AG08470 (cell line): ENCODE results near the genes STRA6, CYP1A2 and LMAN1L.

- RRBS = no CpG with 5 or more reads among the region's 2 CpGs
These were observed 72.7 kb downstream of the NPTN start for GRCh38 chr15:73560307-73561079.

GRCh38 chr15:73573488-73574099 is 59.6 kb downstream of the NPTN start:
- RRBS = no CpG with 5 or more reads among the region's 13 CpGs

DNA sequence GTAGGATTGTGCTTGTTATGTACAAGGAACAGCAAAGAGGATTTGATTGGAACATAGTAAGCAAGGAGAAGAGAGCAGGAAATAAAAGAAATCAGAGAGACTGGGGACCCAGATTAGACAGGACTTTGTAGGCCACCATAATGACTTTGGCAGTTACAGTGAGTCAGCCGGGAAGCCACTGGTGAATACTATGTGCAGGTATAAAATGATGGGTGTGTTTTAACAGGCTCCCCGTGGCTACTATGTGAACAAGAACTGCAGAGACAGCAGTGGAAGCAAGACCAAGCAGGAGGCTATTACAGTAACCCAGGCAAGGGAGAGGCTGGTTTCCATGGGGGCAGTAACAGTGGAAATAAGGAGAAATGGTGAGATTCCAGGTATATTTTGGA is 55.2 kb downstream of the NPTN start:
- RRBS = no CpG with 5 or more reads among the region's 2 CpGs

DNA sequence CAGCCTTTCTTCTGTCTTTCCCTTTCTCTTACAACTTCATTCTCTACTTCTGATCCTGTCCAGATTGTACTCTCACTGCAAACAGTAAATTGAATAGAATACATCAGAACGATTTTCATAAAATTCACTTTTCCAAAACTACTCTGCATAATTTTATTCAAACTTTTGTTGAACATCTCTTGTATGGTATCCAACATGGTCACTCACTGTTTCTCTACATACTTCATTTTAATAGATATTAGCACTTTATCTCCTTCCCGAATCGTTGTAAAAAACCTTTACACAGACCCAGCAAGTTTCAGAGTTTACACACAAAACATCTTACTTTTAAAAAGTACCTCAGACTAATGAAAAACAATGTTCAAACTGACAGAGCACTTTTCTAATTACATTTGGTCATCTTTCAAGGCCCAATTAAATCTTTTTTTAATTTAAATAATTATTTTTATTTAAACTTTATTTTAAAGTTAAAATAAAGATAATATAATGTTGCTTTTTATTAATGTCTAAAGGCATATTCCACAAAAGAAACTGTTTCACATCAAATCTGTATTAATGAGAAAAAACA is 4.8 kb downstream of the NPTN start:
- RRBS = no CpG with 5 or more reads among the region's 3 CpGs

GRCh38 chr15:73750987-73751538 is 2.1 kb downstream of the INSYN1 start:
- RRBS = no CpG with 5 or more reads among the region's 20 CpGs

DNA sequence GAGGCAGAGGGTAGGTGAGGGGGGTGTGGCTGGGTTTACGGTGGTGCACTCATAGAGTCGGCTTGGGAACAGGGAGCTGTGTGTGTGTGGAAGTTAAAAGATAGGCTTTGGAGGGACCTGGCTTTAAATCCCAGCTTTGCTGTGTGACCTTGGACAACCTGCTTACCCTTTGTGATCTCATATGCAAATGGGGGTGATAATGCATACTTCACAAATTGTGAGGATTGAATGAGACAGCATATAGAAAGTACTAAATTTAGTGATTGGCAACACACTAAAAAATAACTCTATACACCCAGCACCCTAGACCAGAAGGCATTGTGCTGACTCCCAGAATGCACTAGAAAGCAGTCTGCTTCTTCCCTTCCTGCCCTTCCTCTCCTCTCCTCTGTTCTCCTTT is 9.8 kb upstream of the ISLR2 start:
- RRBS = no CpG with 5 or more reads among the region's 2 CpGs

DNA sequence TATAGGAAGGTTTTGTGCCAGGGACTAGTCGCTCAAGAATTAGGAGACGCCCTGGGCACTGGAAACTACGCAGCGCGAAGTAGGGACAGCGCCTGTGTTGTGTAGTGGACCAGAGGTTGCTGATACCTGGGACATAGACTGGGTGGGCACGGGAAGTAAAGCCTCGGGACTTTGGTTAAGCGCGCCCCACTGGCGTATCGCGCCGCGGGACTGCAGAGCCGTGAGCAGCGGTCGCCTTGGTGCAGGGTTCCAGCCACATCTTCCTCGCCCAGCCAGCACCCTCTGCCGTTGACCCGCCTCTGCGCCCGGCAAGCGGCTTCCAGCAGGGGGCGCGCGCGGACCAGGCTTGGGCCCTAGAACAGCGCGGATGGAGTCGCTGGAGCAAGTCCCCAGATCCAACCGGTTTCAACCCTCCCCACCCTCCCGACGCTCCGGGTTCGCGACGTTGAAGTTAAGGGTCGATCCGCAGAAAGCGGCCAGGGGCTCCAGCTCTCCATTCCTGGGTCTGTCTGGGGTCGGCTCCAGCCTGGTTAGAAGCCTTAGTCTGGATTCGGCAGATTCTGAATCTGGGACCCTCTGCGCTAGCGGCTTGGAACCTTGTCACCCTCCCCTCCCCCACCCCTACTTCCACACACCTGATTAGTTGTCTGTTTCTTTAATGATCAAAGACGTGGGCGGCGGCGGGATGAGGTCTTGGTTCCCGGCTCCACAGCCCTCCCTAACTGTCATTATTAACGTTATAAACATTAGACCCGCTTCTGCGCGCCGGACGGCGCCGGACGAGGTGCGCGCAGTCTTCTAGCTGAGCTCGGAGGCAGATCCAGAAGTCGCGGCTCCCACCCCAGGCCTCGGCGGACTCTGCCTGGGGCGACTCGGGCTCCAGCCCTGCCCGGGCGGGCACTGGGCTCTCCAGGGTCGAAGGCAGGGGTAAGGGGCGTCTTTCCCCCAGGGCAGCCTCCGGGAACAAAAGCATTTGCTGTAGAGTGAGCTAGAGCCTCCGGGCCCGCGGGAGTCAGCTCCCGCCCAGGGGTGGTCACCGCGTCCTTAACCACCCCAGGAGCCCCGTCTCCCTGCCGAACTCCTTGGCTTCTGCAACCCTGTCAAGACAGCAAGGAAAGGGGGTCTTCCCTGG is 2.6 kb upstream of the ISLR2 start:
- RRBS = 1% methylated on average over 21 of the region's 81 CpGs

- RRBS = 11% methylated on average over 5 of the region's 32 CpGs
These were observed 1.4 kb downstream of the ISLR start for GRCh38 chr15:74174752-74175401.

DNA sequence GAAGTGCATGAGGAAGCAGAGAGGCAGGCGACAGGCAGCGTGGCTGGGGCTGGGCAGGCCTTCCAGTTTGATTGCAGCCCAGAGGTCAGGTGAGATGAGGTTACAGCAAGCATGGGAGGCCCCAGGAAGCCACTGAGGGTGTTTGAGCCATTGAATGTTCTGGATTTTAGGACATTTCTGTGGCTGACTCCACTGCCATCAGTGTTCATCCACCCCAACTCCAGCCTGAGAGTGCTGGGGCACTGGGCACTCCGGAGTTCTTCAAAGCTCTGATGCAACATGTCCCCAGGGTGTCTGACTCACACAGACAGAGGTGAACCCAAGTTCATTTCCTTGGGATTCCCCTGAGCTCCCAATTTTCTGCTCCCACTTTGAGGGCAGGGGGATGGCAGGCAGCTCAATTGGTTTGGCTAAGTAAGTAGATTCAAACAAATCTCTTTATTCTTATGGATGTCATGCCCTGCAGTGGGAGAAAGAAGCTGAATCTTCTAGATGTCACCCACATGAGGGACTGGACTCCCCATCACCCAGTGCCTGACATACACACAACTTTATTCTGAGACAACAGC is 2.2 kb downstream of the STRA6 start:
- RRBS = no CpG with 5 or more reads among the region's 3 CpGs

DNA sequence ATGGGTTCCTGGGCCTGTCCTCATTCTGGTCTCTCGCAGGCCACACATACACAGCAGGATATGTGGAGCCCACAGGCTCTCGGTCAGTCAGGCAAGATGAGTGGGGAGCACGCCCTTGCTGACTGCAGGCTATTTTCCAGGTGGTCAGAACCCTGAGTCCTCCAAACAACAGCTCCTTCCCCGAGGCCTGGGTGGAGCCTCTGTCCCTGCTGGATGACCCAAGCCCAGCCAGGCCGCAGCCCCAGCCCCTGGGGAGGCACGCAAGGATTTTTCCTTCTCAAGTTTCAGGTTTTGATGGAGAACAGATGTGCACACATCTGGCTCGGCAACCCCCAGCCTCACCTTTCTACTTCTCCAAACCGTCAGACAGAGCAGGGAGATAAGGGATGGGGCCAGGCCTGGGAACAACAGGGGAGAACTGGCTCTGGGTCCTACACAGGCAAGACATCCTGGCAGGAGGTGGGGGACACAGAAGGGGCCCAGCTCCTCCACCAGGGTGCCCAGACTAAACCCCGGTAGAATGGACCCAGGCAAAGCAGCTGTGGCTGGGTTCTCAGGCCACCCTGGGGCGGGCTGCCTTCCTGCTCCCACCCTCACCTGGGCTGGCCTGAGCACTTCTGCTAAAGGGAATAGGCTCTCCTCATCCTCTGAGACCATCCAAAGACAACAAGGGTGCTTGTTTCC is 1.5 kb downstream of the STRA6 start:
- RRBS = no CpG with 5 or more reads among the region's 10 CpGs

GRCh38 chr15:74202114-74203526 is at the start of gene STRA6:
TSS of gene STRA6 (minus strand) at chr15:74202787.
- RRBS = no CpG with 5 or more reads among the region's 34 CpGs

GRCh38 chr15:74228753-74229056 is 7.4 kb upstream of the CCDC33 start:
- RRBS = 27% methylated on average over 4 of the region's 13 CpGs

GRCh38 chr15:74396346-74396880 is 29.0 kb upstream of the CYP11A1 start:
- RRBS = no CpG with 5 or more reads among the region's 12 CpGs

- RRBS = no CpG with 5 or more reads among the region's 12 CpGs
These were observed 5.4 kb downstream of the CLK3 start for GRCh38 chr15:74621030-74621531.

GRCh38 chr15:74630239-74631434 is 15.0 kb downstream of the CLK3 start:
- RRBS = no CpG with 5 or more reads among the region's 9 CpGs

- RRBS = no CpG with 5 or more reads among the region's 5 CpGs
These were observed at the start of gene CYP1A2 for GRCh38 chr15:74748795-74749277. TSS of gene CYP1A2 (plus strand) at chr15:74748845.

GRCh38 chr15:74788262-74789267 is 6.7 kb downstream of the CSK start:
- RRBS = 83% methylated on average over 3 of the region's 17 CpGs

DNA sequence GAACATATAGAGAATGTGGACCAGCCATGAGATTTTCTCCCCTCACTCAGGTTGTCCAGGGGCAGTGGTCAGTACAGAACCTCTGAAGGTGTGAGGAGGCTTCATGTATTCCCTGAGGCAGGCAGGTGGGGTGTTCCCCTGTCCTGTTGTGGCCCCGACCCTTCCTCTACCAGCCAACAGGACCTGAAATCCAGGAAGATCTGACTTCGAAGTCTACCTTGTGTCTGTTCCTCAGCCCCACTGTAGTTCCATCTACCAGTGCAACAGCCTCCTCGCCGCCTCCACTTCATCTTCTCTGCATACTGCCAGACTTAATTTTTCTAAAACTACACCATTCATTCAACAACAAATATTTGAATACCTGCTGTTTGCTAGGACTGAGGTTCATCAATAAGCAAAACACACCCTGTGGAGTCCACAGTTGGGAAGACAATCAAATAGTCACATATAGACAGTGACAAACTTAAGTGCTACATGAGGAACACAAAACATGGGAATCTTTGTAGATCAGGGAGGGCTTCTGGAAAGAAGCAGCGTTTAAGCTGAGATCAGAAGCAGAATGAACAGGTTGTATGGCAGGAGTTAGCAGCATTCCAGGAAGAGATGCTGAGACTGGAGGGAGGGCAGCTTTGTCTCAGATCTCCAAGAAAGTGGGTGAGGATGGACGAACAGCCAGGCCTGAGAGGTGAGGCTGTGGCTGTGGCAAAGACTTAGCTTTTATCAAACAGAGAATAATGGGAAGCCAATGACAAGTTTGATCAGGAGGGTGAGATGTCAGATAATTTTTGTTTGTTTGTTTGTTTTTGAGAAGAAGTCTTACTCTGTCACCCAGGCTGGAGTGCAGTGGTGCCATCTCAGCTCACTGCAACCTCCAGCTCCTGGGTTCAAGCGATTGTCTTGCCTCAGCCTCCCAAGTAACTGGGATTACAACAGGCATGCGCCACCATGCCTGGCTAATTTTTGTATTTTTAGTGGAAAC is 8.5 kb upstream of the LMAN1L start:
- RRBS = no CpG with 5 or more reads among the region's 8 CpGs

DNA sequence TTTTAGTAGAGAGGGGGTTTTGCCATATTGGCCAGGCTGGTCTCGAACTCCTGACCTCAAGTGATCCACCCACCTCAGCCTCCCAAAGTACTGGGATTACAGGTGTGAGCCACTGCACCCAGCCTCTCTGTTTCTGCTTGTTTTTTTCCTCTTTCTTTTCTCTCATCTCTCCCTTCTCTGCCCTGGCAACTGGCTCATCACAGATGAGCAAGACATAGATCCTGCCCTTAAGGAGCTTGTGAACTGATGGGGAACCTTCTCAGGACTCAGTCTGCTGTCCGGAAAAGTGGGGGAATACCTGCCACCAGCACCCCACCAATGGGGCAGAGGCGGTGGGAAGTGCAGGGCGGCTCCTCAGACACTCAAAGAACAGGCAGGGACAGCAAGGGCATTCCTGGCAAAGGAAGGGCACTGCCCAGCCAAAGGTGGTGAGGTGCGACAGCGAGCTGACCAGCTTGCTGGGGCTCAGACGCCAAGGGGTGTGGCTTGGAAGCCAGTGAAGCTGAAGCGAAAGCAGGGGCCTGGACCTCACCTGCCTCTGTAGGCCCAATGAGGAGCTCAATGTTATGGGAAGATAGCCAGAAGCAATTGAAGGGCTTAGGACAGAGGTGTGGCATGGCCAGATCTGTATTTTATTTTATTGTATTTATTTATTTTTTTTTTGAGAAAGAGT is 4.7 kb upstream of the LMAN1L start:
- RRBS = no CpG with 5 or more reads among the region's 8 CpGs

GRCh38 chr15:74812513-74812985 is at the start of gene LMAN1L:
TSS of gene LMAN1L (plus strand) at chr15:74812835.
- RRBS = no CpG with 5 or more reads among the region's 13 CpGs